ENCODE measurements around the genes DSP and TFAP2A.

DNA sequence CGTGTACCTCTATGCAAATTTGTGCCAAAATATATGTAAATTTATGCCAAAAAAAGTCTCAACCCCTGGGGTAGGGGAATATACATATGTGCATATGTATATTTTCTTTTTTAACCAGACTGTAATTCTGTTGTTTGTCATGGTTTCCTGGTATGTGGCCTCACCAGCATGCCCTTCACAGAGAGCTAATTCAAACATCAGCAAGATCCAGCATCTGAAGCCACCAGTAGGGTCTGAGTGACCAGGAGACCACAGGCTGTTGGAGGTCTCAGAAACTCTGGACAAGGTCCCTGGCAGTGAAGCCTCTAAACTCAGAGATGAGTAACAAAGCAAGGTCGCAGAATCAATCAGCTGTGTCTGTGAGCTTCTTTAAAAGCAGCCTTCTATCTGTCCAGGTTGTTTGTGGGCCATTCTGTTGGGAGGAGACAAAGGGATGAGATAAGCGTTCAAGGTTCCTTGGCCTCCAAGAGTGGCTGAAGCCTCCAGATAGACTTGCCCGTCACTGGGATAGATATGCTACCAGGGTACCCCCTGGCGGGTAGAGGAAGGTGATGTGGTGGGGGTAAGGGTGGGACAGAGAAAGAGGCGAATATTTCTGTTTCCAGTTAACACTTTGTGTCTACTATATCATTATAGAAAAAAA is 234.8 kb upstream of the RREB1 start:
- PRO-cap = no peak

DNA sequence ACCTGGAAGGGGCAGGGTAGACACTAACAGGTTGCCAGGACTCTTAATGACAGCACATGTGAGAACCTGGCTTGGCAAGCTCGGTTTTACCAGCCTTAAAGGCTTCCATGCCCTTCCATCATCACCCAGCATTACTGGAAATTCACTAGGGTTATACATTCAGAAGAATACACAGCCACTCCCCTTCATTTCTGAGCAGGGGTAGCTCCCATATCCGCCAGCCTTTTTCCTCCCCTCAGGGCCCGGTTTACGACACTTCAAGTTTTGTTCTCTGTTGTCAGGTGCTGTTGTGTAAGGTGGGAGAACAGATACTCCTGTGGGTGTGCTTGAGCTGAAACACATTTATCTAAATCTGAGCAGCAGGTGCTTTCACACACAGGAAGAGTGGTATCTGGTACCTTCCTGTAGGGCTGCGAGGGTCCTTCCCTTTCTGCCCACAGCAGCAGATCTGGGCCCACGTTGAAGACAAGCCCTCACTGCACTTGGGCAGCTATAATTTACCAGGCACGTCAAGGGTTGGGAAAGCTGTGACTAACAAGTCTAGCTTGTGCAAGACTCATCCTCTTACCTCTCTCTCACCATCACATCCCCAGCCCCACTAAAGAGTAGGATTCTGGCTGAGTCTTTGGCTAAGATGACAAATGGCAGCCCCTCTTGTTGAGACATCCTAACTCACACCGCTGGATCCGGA is 215.8 kb upstream of the RREB1 start:
- PRO-cap = no peak

DNA sequence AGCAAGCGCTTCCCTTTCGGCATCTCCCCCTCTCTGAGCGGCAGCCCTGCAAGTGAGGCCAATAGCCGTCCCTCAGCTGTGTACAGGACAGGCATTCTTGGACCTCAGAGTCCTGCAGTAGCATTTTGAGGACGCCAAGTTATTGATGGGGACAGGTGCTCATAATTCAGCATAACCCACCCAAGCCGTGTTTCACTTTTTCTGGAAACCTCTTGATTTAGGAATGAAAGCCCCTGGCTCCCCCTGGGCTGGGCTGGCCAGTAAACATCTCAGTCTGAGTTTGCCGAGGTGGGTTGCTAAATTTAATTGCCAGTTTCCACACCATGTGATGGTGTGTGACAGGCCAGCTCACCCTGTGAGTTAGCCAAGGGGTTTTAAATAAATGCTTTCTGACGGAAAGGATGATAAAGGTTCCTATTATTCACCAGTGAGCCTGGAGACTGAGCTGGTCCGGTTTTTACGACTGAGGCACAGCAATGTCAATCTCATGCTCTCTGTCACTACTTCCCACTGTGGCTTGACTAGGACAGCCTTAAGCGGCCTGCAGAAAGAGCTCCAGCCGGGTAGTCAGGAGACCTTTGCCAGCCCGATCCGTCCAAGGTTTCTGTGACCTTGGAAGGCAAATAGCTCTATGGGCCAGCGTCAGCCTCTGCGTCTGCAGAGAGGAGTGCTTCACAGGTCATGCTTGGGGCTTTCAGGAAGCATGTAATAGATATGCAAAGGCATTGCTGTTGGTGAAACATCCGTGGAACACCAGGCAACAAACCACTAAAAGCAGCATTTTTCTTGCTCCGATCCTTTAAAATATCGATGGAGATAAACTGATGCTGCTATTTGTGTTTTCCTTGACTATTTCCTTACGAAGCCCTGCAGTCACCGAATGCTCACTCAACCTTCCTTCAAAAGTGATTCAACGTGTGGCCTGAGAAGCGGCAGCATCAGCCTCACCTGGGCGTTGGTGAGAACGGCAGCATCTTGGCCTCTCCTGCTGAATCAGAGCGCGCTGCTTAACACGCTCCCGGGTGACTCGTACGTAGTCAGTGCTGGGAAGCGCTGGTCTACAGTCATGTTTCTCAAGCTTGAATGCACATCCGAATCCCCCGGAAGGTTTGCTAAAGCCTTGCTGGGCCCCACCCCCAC is 214.5 kb upstream of the RREB1 start:
- PRO-cap = no peak

DNA sequence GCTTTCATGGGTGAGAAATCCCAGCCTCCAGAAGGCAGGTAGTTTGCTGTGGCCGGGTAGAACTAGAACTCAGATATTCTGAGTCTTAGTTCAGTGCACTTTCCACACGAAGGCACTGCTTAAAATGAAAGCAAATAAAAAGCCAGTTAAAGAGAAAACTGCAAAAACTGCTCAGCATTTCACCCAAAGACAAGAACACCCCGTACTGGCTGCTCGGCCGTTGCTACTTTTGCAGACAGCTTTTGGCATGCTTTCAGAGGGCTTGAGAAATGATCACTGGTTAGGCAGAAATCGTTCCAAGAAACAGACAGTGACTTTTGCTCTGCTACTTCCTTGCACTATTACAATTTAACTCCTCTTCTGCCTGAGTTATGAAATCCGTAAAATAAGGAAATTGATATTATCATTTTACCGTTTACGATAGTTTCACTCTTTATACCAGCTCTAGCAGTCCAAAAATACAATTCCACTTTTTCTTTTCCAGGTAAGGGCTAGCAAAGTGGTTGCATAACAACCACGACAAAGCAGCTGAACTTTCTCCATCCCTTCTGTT is 192.0 kb upstream of the RREB1 start:
- PRO-cap = no peak

DNA sequence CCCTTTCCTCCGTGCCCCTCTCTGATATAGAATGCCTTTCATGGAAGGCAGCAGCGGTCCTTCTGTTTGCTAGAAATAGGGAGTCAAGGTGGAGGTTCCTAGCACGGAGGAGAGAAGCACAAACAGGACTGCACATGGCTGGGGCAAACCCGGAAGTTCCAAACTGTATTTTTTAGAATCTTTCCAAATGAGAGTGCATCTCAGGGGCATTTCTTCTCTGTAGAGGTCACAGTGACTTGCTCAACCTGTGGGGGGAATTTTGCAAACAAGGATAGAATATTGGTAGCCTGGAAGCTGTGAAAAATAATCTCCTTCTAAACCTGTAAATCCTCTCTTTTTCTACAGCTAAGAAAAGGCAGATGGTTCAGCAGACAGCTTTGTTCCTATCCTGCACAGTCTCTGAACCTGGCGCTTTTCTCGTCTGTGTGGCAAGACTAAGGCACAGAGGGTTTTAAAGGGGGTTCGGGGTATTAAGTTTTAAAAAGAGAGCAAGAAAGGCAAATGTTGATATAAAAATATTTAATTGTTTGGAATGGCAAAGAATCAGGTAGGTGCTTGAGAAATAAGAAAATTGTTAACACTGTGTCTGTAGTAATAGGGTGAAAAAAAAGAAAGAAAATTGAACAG is 176.2 kb upstream of the RREB1 start:
- PRO-cap = no peak

DNA sequence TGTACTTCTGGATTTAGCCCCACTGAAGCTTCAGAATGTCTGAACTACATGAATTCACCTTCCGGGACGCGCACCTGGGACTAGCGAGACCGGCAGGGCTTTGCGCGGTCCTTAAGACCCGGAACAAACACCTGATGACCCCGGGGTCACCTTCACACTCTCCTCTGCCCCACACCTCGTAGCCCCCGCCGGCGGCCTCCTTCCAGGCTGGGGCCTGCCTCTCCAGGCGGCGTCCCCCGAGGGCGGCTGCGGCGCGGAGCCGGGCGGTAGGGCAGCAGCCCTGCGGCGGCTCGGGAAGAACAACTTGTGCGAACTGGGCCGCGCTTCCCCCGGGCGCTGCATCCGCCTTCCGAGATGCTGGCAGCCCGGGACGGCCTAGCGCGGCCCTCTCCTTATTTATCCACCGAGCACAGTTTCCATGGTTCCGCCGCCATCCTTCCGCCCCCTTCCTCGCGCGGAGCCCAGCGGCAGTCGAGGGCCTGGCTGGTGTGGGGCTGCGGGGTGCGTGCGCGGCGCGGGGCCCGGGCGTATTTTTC is 56.5 kb upstream of the RREB1 start:
- PRO-cap = no peak

DNA sequence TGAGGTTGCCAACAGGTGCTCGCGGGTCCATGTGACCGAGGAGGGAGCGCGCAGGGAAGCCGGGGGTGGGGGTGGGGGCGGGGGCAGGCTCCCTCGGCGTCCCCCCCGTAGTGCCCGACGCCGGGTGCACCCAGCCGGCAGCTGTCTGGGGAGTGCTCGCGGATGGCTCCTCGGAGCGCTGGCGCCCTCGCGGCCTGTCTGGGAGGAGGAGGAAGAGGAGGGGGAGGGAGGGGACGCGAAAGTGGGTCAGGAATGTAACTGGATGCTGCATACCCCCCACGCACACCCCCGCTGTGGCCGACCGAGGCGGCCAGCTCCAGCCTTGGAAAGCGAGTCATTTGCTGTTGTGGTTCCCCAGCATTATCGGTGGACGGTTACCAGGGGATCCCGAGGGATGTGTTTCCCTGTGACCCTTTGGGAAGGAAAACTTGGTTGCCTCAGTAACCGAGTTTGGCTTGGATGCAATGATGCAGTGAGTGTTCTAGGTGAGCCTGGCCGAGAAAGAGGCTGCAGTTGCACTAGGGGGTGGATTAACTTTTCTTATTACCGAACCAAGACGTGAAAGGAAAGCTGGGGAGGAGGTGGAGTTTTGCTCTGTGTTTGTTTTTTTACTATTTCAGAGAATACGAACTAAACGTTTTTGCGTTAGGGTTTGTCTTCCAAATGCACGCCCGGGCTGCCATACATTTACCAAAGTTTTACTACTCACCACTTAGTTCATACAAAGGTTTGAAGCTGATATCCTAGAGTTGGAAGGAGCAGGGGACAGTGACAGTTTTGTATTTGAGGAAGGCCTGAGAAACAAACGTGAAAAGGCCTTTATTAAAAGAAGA is 55.2 kb upstream of the RREB1 start:
- PRO-cap = no peak

DNA sequence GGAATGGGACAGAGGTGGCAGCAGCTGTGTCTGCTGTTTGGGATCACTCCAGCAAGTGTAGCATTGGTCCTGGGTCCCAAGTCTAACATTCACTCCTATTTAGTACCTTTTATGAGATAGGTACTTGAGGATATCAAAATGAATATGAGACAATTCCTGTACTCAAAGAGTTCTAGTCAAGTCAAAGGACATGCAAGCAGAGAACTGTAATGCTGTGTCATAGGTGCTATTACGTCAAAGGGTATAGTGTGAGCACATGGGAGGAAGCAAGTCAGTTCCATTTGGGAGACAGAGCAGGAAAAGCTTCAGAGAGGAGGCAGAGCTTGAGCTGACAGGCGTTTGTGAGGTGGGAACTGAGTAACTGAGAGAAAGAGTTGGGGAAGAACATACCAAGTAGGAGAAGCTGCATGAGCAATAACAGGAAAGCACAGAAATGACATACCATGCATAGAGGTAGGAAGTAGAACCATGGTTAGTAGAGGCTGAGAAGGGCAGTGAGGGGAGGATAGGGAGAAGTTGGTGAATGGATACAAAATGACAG is 15.2 kb upstream of the SSR1 start:
- PRO-cap = no peak

DNA sequence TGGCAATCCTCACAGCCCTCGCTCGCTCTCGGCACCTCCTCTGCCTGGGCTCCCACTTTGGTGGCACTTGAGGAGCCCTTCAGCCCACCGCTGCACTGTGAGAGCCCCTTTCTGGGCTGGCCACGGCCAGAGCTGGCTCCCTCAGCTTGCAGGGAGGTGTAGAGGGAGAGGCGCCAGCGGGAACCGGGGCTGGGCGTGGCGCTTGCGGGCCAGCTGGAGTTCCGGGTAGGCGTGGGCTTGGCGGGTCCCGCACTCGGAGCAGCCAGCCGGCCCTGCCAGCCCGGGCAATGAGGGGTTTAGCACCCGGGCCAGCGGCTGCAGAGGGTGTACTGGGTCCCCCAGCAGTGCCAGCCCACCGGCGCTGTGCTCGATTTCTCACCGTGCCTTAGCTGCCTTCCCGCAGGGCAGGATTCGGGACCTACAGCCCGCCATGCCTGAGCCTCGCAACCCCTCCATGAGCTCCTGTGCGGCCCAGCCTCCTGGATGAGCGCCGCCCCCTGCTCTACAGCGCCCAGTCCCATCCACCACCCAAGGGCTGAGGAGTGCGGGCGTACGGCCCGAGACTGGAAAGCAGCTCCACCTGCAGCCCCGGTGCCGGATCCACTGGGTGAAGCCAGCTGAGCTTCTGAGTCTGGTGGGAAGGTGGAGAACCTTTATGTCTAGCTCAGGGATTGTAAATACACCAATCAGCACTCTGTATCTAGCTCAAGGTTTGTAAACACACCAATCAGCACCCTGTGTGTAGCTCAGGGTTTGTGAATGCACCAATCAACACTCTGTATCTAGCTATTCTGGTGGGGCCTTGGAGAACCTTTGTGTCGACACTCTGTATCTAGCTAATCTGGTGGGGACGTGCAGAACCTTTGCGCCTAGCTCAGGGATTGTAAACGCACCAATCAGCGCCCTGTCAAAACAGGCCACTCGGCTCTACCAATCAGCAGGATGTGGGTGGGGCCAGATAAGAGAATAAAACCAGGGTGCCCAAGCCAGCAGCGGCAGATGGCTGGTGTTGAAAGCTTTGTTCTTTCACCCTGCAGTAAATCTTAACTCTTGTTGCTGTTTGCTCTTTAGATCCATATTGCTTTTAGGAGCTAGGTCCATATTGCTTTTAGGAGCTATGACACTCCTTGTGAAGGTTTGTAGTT is 31.4 kb upstream of the SSR1 start:
- PRO-cap = no peak

DNA sequence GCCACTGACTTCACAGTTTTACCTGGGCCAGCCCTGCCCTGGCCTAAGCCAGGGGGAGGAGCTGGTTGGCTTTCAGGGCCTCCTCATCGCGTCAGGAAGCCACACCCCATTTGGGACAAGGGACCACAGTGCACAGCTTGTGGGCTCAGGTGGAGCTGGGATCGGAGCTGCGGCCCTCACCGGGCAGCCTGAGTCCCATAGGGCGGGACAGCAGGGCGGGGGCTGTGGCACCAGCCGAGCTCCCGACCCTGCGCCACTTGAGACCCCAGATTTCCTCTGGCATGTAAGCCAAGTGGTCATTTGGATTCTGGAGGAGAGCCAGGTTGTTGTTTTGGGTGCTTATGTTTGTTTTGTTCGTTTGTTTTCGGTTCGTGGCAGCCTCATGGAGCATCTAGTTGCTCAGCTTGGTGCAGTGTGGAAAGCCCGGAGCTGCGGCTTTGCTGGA is 42.2 kb downstream of the RIOK1 start:
- PRO-cap = no peak

GRCh38 chr6:7445612-7446535 is 56.3 kb downstream of the RIOK1 start:
- PRO-cap = no peak

DNA sequence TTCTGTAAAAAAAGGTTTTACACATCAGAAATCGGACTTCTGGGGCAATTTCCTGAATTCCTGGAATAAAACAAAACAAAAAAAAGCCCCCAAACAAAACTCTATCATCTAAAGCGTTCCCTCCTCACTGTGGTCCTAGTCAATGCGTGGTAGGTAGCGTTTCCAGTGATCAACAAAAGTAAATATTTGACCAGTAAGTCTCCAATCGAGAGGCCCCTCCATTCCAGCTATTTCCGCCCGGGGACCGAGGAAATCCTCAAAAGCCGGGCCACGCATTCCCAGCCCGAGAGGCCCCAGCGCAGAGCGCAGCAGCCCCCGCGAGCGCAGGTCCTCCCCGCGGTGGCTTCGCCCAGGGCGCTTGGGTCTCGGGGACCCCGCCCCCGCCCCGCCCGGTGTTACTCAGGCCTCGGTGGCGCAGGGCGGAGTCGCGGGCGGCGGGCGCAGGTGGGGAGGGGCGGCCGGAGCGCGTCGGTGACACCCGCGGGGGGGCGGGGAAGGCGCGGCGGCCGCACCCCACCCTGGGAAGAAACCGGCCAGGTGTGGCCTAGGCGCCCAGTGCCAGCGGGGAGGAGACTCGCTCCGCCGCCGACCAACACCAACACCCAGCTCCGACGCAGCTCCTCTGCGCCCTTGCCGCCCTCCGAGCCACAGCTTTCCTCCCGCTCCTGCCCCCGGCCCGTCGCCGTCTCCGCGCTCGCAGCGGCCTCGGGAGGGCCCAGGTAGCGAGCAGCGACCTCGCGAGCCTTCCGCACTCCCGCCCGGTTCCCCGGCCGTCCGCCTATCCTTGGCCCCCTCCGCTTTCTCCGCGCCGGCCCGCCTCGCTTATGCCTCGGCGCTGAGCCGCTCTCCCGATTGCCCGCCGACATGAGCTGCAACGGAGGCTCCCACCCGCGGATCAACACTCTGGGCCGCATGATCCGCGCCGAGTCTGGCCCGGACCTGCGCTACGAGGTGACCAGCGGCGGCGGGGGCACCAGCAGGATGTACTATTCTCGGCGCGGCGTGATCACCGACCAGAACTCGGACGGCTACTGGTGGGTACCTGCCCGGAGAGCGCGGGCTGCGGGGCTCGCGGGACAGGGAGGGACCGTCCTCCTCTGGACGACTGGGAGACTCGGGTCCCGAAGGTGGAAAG is at the start of gene DSP:
TSS of gene DSP (plus strand) at position 620 of the 1,135 bp plus-strand sequence.
- PRO-cap = bidirectional peak, plus-strand start at position 477 of the sequence, minus-strand start at position 326 of the sequence; unidirectional peak, plus-strand start at position 477 of the sequence; unidirectional peak, plus-strand start at position 555 of the sequence

GRCh38 chr6:7543849-7544908 is 2.7 kb downstream of the DSP start:
- PRO-cap = no peak

DNA sequence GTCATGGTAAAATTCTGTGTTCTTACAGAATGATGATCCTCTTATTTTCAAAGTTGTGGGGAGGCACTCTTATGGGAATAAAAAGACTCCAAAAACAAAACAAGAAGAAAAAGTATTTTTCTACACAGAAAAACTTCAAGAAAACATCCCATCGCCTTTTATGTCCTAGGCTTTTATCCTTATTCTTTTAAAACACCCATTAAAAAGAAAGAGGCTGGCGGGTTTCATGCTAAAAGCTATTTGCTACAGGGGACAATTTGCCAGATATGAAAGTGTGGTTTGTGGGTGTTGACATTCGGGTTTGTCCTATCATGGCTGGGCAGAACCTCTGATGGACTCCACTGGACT is 37.4 kb downstream of the BMP6 start:
- PRO-cap = no peak

GRCh38 chr6:7892443-7893580 is 17.8 kb downstream of the TXNDC5 start:
- PRO-cap = no peak

DNA sequence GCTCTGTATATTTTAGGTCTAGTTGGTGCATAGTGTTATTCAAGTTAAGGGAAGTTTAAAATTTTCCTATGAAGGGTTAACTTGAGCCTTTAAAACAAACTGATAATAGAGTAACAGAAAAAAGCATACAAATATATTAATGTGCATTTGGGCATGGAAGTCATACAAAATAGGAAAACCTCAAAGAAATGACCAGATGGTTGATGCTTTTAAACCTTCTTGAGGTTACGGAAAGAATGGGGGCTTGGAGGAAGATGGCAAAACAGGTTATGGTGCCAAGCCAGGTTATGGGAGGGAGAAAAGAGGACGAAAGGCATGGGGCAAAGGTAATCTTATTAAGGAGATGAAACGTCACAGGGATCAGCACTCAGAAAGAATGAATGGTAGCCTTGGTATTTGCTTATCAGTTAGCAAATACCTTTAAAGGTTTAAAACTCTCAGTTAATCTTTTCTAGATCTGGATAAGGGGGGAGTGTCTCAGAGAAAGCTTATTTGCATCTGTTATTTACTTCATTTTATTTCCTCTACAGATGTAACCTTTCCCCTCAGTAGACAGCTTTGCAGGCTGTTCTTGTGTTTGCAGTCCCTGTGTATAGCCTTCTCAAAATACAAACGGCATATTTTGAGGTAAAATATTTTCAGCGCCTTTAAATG is 55.4 kb upstream of the EEF1E1 start:
- PRO-cap = no peak

DNA sequence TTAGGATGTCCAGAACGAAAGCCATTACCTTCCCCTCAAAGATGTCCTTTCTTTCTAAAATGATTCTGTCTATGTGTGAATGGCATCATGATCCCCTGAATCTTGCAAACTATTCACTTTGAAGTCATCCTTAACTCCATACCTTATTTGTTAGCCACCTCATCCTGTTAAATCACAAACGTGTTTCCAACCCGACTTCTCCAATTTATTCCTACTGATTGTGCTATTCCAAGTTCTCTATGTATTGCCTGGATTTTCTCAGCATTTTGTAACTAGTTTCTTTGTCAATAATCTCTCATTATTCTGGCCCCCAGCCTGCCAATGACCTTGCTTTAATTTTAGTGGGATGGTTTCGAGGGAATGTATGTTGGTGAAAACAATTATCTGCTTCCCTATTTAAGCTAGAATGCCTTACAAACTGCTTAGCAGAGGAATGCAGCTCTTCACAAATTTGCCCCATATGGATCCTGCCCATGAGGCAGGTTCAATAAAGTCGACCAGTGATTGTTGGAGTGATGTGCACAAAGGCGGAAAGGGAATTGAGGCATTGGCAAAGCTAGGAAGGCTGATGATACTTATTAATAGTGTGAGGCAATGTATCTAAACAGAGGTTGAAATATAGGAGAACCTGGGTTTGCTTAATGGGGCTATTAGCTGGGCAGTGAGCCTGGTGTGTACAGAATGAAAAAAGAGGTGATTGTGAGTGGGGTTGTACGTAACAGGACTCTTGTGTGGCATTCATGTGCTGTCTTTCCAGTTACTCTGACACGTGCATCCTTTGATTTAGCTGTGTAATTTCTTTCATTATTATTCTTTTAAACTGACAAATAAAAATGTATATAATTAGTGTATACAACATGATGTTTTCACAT is 220.1 kb upstream of the SLC35B3 start:
- PRO-cap = no peak

DNA sequence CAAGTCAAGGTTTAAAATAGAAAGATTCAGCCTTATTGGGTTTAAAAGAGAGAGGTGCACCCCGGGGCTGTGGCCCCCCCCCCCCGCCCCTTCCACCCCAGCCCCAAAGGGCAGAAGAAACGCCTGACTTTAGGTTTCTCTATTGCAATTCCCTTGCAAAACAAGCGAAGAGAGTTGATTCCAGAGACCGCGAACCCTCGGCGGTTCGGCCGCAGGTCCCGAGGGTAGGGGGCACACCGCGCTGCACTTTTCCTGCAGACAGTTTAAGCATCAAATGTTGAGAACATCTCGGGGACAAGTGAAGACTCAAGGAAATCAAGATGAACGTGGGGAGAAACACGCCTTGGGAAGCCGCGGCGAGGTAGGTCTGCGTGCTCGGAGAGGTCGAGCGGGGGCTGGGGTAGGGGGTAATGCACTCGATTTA is 3.9 kb downstream of the TFAP2A start:
- PRO-cap = no peak

- PRO-cap = no peak
These were observed at the start of gene TFAP2A for GRCh38 chr6:10414554-10415732. Gene TFAP2A, minus strand, starts transcription at chr6:10415074.

GRCh38 chr6:10586097-10586907 is 65.2 kb downstream of the GCNT2 start:
- PRO-cap = no peak

Data from anterior vena cava (tissue), 1 donor.